Temporal lobe (tissue), 2 donors: Measurements from ENCODE around the gene UBE2Q2.

- RAMPAGE, long total RNA: no peak
These were observed 3.1 kb upstream of the C15orf39 start for GRCh38 chr15:75198503-75199054.

DNA sequence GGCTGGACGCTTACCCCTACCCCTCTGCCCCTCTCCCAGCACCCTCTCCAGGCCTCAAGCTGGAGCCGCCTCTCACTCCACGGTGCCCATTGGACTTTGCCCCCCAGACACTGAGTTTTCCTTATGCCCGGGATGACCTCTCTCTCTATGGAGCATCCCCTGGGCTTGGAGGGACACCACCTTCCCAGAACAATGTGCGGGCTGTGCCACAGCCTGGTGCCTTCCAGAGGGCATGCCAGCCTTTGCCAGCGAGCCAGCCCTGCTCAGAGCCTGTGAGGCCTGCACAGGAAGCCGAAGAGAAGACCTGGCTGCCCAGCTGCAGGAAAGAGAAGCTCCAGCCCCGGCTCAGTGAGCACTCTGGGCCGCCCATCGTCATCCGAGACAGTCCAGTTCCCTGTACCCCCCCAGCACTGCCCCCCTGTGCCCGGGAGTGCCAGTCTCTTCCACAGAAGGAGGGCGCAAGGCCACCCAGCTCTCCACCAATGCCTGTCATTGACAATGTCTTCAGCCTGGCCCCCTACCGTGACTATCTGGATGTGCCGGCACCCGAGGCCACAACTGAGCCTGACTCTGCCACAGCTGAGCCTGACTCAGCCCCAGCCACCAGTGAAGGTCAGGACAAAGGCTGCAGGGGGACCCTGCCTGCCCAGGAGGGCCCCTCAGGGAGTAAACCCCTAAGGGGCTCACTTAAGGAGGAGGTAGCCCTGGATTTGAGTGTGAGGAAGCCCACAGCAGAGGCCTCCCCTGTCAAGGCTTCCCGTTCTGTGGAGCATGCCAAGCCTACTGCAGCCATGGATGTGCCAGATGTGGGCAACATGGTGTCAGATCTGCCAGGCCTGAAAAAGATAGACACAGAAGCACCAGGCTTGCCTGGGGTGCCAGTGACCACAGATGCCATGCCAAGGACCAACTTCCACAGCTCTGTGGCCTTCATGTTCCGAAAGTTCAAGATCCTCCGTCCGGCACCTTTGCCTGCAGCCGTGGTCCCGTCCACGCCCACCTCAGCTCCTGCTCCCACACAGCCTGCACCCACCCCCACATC, 5.7 kb downstream of the C15orf39 start:
- RAMPAGE, long total RNA: no peak

- RAMPAGE, long total RNA: no peak
These were observed 4.3 kb downstream of the NEIL1 start for GRCh38 chr15:75351043-75351619.

GRCh38 chr15:75380263-75380976, 12.0 kb upstream of the MAN2C1 start:
- RAMPAGE, long total RNA: no peak

DNA sequence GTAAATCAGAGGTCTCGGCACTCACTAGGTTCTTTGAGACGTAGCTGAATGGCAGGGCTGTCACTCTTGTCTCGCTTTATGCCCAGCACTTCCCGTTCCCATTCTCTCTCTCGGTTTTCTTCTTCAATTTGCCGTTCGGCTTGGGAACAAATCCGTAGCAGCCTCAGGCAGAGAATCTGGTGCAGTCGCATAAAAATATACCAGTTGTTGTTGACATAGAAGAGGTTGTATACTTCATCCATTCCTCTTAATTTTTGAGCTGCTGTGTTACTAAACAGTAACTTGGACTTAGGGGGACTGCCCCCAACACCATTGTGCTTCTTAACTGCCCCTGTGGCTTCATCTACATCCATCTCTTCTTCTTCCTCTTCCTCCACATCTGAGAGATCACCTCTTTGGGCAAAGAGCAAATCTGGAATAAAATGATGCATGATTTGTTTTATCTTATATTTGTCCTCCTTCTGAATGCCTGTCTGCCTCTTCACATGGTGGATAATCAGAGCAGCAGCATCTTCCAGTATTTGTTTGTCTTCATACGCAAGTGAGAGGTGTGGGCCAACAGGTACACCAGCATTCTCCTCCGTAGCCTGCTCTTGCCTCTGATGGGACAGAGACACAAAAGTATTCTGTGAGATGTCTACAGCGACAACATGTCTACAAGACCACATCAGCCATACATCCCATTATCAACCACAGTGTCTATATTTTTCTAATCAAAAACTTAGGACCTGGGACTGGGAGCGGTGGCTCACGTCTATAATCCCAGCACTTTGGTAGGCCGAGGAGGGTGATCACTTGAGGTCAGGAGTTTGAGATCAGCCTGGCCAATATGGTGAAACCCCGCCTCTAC, 24.0 kb upstream of the MAN2C1 start:
- RAMPAGE, long total RNA: no peak

GRCh38 chr15:75648721-75649216, 1.1 kb downstream of the SNX33 start:
- RAMPAGE, long total RNA: no peak

- RAMPAGE, long total RNA: no peak
These were observed 3.2 kb downstream of the CSPG4 start for GRCh38 chr15:75709396-75709965.

DNA sequence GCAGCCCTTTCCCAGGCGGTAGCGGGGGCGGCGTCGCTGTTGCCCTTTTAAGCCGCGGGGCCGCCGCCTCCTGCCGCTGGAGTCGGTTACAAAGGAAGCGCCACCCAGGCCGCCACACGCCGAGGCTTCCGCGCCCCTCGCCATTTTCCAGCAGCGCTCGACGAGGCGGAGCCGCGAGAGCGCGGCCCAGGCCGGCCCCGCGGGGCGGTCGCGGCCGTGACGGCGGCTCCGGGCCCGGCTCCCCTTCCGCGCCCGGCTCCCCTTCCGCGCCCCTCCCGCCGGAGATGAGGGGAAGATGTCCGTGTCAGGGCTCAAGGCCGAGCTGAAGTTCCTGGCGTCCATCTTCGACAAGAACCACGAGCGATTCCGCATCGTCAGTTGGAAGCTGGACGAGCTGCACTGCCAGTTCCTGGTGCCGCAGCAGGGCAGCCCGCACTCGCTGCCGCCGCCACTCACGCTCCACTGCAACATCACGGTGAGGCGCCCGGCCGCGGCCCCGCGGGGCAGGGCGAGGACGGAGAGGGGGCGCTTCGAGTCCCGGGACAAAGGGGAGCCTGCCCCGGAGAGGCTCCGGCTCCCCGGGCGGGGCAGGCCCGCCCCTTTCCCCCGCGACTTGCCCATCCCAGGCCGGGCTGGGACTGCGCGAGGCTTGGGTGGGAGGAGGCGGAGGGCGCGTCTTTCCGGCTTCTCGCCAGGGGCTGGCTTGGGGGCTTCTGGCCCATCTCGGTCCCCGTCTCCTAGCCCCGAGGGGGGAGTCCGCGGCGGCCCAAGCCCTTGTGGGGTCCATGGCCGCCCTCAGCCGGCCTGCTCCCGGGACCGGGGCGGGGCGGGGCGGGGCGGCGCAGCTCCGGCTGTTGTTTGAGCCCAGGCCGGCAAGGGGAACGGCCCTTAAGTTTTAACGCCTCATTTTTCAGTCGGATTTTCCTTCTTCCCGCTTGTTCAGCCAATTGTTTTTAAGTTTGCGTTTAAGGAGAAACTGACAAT, at the start of gene UBE2Q2:
TSS of gene UBE2Q2 (plus strand) at position 76 of the 984 bp plus-strand sequence.
- RAMPAGE, long total RNA: no peak

GRCh38 chr15:77160596-77161009, 89.7 kb upstream of the TSPAN3 start:
- RAMPAGE, long total RNA: no peak

- RAMPAGE, long total RNA: no peak
These were observed 116.8 kb upstream of the TSPAN3 start for GRCh38 chr15:77187441-77188407.

DNA sequence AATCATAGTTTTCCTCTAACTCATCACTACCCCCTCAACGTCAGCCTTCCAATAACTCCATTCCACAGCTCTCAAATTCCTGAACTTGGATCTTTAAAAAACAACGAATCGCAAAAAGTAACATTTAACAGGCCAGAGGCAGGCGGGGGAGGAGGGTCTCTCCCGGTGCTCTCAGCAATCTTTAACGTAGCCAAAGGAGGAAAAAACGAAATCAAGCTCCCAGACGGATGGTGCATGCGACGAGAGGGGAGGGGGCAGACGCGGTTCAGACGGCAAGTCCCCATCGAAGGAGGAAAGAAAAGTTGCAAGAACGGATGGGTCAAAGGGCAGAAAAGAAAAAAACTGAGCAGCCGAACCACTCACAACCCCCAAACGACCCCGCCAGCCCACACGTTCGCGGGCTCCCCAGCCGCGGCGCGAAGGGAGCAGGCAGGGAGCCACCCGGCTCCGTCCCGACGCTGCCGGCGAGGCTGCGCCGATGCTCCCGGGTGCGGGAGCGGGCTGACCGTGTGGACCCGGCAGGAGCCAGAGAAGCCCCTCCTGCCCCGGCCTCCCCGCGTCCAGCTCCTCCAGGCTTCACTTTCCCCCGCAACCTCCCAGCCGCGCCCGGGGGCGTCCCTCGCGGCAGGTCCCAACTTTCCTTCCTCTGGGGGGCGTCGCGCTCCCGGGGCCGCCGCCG, 705 bp downstream of the PEAK1 start:
- RAMPAGE, long total RNA: no peak

- RAMPAGE, long total RNA: no peak
These were observed 50.6 kb downstream of the LINGO1 start for GRCh38 chr15:77582014-77582619.

DNA sequence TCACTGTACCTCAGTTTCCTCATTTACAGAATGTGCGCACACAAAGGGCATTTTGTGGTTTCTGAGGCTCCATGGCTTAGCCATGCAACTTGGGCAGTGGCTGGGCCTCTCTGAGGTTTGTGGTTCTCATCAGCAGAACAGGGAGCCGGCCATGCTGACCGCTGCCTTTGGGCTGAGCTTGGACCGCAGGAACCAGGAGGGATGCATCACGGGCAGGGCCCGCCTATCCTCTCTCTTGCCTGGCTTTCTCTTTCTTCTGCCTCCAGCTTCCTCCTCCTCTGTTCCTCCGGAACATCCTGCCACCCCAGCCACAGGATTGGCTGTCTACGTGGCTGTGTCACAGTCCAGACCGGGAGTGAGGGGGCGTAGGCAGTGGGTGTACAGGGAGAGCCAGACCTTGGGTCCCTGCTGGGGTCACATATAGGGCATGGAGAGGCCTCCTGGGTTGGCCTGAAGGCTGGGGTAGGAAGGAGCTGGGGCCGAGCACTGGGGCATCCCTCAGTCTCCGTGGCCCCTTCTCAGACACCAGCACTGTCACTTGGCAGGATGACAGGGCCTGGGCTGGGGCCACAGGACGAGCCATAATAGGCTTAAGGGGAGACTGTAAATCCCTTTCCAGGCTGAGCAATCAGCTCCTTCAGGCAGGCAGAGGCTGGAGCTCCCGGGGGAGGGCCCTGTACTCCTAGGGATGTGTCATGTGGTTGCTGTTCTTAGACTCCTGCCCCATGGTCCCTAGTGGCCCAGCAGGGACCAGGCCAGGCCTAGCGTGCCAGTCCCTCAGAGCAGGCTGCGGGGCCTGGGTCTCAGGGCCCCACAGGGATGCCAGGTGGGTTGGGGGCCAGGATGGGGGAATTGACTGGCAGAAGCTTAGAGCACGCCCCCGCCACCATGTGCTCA, 25.5 kb downstream of the LINGO1 start:
- RAMPAGE, long total RNA: no peak

DNA sequence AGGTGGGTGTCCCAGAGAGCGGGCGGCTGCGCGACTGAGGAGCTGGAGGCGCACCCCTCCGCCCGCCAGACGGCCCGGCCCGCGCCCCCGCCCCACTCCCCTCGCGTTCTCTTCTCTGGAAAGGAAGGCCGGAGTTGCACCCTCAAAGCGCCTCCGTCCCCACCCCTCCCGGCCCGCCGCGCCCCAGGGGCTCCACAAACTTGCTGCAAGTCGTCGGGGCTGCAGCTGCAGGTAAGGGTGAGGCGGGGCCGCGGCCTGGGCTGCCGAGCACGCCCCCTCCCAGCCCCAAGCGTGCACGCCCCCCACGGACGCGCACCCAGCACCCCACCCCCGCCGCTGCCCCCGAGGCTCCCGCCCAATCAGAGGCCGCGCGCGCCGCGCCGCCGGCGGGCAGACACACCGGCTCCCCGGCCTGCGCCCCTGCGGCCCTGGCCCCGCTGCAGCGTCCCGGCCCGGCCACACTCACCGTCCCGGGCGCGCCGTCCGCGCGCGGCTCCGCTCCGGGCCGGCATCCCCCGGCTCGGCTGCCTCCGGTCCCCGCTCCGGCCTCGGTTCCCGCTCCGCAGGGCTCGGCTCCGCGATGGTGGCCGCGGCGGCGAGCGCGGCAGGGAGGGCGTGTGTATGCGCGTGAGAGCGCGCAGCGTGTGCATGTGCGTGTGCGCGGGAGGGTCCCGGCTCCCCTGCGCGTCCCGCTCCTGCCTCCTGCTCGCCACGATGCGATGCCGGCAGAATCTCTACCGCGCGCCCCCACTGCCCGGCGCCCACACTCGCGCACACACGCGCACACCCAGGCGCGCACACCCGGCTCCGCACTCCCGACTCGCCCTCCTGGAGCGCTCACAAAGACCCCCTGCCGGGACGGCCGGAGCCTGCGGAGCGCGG, 186.3 kb upstream of the LINGO1 start:
- RAMPAGE, long total RNA: no peak

DNA sequence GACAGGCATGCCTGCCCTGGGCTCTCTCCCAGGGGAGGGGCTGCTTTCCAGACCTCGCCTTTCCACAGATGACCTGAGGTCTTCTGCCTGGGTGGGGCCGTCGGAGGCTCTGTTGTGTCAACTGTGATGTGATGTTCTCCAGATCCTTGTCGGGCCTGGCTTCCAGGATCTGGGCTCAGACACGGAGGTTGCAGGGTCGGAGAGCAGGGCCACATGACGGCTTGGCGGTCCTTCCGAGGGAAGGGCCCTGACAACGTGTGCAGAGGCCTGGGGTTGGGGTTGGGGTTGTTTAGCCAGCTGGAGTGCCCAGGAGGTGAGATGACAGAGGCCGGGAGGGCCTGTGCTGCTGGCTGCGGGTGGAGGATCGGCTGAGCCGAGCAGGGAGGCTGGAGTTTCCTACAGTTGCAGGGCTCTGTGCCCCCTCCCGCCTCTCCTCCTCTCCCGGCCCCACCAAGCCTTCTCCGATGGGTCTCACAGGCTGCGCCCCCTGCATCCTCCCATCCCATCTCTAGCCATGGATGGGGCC, 101.9 kb downstream of the TBC1D2B start:
- RAMPAGE, long total RNA: no peak

DNA sequence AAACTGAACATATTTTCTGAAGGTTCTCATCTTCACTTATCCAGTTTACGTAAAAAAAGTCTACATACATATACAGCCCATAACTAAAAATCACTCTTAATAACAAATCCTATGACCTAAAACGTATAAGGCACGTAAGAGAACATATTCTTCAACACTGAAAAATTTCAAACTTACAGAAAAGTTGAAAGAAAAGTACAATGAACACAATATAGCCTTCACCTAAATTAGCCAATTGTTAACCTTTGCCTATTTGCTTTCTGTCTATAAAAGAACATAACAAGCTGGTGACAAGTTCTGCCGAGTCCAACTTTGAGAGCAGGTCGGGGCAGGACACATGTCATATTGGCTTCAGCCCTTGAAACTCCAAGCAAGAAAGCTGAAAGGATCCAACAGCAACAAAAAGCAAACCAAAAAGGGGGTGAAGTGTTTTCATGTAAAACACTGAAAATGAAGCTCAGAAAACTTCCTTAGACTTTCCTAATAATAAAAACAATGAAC, 59.1 kb downstream of the TBC1D2B start:
- RAMPAGE, long total RNA: no peak

DNA sequence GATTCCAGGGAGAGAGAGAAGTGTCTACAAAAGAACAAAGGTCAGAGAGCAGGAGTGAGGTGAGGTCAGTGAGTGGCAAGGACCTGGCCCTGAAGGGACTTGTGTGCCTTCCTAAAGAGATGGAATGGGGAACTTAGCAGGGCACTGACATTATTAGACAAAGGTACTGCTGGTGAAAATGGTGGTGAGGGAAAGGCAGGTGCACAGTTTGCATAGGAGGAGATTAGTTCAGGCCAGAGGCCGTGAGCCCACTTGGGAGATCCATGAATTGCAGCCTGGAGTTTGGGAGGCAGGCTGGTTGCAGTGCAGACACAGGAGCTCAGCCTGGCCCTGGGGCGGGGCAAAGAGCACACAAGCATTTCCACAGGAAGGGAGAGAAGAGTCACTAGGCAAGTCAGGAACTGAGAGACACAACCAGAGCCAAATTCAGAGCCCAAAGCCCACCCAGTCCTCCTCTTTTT, 21.2 kb downstream of the TBC1D2B start:
- RAMPAGE, long total RNA: no peak

GRCh38 chr15:78306375-78306948, 7.1 kb upstream of the SKIC8 start:
- RAMPAGE, long total RNA: no peak

GRCh38 chr15:78316162-78317251, 17.1 kb upstream of the SKIC8 start:
- RAMPAGE, long total RNA: no peak

DNA sequence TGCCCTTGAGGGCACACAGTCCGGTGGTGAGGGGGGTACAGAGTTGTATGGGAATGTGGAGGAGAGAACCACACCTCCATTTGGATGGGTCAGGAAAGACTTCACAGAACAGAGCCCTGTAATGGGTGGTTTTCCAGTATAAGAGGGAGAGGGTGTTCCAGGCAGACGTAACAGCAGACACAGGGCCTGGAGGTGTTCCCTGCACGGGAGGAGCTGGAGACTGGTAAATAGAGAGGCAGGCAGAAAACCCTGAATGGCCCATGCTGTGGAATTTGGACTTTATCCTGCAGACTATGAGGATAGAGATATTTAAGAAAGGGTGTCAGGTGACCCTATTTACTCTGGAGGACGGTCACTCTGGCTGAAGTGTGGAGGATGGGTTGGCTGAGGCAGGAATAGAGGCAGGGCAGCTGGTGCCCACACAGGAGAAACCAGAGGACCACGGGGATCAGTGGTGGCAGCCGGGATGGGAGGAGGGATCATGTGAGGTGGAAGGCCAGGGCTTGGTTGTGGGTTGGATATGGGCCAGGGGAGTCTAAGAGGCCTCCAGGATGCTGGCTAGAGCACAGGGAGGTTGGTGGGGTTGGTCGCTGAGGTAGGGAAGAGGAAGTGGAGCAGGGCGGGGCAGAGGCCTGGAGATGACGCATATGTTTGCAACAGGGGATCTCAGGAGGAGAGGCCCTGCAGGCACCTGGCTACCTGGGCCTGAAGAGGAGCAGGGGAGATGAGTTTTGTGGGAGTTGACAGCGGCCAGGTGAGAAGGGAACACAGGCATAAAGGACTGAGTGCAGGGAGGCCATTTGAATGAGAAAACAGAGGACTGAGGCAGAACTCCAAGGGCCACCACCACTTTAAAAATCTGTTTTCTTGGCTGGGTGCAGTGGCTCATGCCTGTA, 34.7 kb downstream of the CRABP1 start:
- RAMPAGE, long total RNA: no peak